AG09309 (cell line): ENCODE measurements around a stretch of chr9.

DNA sequence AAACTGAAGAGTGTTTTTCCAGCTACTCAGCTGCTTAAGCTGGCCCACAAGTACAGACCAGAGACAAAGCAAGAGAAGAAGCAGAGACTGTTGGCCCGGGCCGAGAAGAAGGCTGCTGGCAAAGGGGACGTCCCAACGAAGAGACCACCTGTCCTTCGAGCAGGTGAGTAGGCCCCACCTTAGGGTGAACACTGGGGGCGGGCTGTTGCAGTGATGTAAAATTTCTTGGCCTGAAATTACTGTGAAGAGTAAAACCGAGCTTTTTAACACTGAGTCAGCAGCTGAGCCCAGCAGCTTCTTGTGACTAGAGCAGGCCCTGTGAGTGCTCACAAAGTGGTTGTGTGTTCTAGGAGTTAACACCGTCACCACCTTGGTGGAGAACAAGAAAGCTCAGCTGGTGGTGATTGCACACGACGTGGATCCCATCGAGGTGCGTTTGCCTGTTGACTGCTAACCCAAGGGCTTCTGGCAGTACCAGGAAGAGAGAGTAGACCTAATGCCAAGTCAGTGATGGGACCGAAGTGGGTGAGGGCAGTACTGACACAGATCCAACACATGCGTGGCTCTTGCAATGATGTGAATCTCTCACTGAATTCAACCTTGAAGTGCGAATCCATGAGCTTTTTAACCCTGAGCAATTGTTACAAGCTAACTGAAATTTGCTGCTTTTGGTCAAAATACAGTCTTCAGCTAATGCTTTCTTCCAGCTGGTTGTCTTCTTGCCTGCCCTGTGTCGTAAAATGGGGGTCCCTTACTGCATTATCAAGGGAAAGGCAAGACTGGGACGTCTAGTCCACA, 2.1 kb downstream of the RPL7A start:
- RRBS: no CpG with 5 or more reads among the region's 17 CpGs

GRCh38 chr9:133362674-133363564, 6.6 kb downstream of the SURF2 start:
- RRBS: no CpG with 5 or more reads among the region's 12 CpGs

- RRBS: no CpG with 5 or more reads among the region's 13 CpGs
Measured at GRCh38 chr9:133387536-133388161, 11.5 kb downstream of the STKLD1 start.

GRCh38 chr9:133520960-133521561, 3.7 kb downstream of the MYMK start:
- RRBS: no CpG with 5 or more reads among the region's 19 CpGs

DNA sequence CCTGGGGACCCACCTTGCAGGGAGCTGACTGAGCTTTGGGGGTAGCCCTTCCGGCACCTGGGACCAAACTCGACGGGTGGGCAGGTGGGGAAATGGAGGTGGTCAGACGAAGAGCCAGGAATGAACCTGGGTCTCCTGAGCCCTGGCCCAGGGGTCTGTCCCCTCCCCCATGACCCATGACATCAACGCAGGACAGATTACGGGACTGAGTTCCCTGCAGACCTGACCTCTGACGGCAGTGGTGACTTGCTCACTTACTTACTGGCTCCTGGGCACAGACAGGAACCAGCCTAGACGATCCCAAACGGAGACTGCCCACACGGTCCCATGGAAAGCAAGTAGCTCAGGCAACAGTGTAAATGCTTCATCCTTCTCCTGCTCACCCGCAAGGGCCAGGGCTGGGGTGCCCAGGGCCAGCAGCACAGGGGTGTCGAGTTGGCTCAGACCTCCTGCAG, 5.4 kb downstream of the ADAMTSL2 start:
- RRBS: 61% methylated on average over 1 of the region's 12 CpGs

DNA sequence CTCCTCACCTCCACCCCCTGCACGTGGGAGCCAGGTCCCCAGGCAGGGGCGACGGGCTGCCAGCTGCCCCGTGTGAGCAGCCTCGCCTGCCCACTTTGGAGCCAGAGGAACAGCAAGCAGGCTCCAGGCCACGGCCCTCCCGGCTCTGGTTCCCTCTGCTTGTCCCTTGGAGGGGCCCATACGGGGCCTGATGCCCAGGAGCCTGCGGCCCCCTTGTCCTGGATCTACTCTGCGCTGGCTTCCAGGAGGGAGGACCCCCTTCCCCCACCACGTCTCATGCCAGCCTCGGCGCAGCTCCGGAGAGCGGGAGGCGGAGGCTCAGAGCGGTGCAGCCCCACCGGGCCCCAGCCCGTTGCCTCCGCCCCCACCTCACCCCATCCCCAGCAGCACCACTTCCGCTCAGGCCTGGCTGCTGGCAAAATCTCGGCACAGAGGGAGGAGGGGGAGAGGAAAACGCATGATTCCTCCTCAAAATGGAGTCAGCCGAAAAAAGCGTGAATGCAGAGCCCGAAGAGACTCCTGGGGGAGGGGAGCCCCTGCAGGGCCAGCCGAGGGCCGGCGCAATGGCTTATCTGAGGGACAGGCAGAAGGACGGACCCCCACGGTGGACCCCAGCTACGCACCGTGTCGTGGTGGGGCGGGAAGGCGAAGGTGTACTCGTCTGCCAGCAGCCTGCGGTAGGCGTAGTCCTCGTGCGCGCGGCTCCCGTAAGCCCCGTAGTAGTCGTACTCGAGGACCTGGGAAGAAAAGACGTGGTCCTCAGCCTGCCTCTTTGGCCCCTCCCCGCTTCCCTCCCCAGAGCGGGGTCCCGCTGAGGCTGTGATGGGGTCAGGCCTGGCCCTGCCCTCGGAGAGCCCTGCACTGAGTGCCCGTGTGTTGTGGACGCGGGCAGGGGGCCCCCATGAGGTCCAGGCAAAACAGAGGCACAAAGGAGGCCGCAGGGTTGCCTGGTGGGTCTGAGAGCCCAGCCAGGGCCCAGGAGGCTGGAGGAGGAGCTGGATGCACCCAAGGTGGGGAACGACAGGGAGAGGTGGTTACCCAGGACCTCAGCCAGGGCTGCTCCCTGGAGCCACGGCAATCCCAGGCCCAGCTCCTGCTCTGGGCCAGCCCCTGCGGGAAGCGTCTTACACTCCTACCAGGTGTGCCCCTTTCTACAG, 35.5 kb downstream of the SARDH start:
- RRBS: 20% methylated on average over 5 of the region's 60 CpGs

GRCh38 chr9:133711221-133711619, 26.9 kb downstream of the SARDH start:
- RRBS: 60% methylated on average over 2 of the region's 8 CpGs

GRCh38 chr9:133768747-133769741, 30.9 kb upstream of the SARDH start:
- RRBS: no CpG with 5 or more reads among the region's 25 CpGs

DNA sequence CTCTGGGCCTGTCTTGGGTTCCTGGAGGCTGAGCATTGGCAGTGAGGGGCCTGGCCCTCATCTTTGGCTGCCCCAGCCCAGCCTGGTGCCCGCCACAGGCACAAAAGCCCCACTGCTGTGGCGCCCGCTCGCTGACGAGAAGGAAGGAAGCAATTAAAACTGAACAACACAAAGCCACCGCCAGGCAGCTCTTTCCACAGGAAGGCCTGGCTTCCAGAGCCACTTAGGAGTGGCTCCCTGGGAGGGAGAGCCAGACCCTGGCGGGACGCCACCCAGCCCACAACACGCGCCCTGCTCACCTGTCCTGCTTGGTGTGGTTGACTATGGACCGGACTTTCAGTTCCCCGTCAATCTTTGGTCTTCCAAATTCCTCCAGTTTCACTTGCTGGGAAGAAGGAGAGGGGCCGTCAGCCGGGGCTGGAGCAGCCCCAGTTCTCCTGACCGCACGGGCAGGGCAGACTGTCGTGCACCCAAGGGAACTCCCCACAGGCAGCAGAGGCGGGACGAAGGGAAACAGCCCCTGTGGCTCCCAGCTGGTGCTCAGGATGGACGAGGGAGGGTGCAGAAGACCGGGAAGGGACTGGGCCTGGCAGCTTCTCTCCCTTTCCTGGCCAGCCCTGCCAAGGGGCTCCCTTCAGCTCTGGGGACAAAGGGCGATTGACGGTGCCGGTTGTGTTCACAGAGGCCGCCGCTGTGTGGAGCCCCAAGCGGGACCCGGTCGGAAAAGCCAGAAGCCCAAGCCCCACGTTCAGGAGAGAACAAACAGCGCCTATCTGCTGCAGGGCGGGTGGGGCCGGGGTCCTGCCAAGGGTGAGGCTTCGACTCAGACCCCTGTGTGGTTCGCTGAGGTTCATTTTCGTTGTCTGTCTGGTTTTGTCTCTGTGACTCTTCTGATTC, 51.1 kb upstream of the SARDH start:
- RRBS: 96% methylated on average over 12 of the region's 36 CpGs

- RRBS: no CpG with 5 or more reads among the region's 30 CpGs
Measured at GRCh38 chr9:133821879-133822697, 83.9 kb upstream of the SARDH start.

GRCh38 chr9:133842208-133842641, 104.1 kb upstream of the SARDH start:
- RRBS: 74% methylated on average over 3 of the region's 18 CpGs

- RRBS: no CpG with 5 or more reads among the region's 12 CpGs
Measured at GRCh38 chr9:133892449-133892881, 99.7 kb downstream of the VAV2 start.

DNA sequence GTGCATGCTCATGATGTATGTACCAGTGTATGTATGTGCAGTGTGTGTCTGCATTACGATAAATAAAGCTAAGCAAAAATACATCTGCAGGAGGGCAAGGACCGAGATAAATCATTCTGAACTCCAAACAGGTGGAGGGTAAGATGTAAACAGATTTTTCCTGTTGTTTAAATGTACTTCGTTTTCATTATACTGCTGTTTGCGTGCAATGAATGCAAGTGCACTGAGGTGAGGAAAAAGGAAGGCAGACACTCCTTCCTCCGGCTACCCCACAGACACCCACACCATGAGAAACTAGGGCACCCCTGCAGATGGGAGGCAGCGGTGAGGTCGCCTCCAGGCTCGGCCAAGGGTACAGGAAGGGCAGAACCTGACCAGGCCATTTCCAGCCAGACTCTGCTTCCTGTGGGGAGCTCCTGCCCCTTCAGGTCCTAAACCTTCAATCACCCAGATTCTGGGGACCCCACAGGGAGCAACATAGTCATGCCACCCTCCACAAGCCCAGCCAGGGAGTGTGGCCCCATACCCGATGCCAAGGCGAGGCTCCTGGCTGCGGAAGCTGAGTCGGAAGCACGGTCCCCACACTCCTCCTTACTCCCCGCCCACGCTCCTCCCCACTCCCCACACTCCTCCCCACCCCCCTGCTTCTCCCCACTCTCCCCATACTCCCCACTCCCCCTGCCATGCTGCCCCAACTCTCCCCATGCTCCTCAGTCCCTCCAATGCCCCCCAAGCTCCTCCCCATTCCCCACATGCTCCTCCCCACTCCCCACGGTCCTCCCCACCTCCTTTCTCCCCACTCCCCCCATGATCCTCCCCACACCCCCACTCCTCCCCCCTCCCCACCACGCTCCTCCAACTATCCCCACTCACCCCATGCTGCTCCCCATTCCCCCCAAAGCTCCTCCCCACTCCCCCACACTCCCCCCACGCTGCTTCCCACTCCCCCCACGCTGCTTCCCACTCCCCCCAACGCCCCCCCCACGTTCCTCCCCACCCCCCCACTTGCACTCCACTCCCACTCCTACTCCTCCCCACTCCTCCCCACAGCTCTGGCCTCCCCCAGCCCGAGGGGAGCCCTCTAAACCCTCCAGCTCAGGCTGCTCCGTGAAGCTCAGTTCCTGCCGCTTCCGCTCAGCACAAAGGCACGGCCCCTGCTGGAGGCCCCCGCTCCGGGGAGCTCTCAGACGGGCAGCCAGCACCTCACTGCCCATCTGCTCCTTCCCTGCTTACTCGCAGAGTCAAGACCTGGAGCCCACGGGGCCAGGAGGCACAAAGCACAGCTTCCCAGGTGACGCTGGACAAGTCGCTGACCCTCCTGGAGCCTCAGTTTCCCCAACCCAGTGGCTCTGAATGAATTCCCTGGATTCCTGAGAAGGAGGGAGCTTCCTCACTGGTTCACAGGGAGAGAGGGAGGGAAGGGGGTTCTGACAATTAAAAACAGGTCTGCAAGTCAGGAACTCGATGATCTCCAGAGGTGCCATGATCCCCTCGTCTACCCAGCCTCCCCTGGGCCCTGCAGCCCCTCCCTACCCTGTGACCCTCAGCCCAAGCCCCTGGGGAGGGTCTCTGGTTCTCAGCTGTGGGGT, 36.7 kb downstream of the VAV2 start:
- RRBS: no CpG with 5 or more reads among the region's 35 CpGs

GRCh38 chr9:134050797-134051195, 17.0 kb downstream of the BRD3 start:
- RRBS: no CpG with 5 or more reads among the region's 14 CpGs

DNA sequence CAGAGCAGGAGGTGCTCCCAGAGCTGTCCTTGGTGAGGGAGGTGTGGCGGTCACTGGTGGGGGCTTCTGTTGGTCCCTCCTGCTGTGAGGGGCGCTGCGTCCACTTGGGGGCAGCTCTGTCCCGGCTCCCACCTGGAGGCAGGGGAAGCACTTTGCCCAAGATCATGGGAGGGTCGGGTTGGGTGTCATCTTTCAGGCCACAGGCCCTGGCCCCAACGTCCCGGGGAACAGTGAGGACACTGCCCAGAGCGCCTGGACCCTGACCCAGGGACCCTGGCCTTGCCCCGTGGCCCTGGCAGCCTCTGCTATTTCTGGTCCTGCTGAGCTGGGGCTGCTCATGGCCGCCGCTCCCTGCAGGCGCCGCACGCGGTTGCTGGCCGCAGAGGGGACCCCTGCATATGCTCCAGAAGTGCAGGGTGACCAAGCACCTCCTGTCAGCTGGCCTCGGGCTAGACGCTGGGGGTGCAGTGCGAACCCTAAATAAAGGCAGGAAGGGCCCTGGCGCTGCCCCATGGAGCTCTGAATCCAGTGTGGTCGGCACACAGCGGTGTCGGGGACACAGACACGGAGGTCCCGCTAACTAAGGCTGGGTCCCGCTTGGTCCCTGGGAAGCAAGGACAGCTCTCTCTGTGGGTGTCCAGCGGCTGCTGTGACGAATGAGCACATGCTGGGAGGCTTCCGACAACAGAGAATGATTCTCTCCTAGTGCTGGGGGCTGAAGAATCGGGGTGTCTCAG, 40.2 kb downstream of the WDR5 start:
- RRBS: no CpG with 5 or more reads among the region's 30 CpGs

DNA sequence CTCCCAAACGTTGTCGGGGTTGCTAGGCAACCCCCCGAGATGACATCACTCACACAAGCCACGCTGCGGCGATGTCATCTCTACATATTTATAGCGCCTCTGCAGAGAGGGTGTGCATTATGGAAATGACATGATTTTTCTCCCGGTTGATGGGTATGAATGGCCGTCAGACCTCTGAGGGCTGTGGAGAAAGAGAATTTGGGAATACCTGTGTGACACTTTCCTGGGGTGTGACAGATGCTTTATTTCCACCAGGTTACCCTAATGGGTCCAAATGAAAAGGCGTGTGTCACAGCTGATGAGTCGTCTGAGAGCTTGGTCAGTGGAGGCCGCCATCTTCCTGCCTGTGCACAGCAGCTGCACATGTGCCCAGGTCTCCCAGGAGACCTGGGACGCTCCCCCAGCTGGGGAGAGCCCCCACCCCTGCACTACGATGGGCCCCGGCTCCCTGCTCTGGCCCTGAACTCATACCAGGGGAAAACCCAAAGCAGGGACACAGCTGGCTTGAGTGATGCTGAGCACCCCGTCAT, 70.3 kb downstream of the WDR5 start:
- RRBS: no CpG with 5 or more reads among the region's 16 CpGs

DNA sequence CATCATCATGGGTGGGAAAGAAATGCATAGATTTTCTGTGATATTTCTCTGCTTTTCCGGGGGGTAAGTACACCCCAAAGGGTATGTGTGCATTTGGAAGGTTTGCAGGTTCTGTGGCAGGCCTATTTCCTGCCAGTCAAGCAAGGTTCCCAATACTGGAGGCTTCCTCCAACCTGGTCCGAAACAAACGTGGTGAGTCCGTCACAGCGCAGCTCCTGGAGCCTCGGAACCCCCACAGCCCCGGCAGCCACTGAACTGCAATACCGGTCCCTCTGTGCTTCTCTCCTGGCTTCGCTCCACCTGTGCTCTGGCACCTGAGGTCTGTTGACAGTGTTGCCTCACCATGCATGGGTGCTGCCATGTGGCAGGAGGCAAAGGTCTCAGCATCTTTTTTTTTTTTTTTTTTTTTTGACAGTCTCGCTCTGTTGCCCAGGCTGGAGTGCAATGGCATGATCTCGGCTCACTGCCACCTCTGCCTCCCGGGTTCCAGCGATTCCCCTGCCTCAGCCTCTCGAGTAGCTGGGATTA, 85.4 kb downstream of the WDR5 start:
- RRBS: no CpG with 5 or more reads among the region's 14 CpGs

DNA sequence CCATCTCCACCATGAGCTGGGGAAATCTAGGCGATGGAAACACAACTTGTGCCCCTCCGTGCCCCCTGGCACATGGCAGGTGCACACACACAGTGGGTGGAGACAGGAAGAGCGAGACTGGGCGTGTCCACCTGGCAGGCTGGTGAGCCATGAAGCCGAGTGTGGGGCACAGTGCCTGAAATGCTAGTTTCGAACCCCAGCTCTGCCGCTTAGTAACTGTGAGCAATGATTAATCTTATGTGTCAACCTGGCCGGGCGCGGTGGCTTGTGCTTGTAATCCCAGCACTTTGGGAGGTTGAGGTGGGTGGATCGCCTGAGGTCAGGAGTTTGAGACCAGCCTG, 81.1 kb upstream of the RXRA start:
- RRBS: no CpG with 5 or more reads among the region's 11 CpGs

DNA sequence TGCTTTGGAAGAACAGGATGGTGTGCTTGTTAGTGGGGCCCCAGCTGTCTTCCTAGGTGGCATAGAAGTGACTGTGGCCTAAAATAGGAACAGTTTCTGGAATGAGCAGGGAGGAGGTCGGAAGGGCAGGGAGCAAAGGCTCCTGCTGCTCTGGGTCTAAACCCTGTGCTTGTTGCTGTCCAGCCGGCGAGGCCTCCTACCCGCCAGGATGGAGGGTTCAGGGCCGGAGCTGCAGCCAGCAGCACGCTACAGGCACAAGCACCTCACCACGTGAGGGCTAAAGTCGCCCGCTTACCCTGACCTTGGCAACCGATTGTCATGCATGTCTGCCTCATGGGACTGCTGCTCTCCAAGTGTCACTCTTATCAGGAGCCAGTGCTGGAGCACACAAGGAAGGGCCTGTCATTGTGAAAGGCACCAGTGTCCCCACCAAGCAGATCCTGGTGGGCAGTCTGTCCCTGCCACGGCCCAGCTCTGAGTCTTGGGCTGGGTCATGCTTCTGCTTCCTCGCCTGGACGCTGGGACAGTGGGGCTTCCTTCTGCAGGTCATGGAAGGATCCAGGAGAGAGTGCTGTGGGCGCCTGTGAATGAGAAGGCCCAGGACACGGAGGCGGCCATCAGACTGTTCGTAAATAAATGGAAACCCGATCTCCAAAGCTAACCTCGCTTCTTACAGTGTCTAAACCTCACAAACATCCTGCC, 58.3 kb upstream of the RXRA start:
- RRBS: no CpG with 5 or more reads among the region's 19 CpGs

- RRBS: no CpG with 5 or more reads among the region's 15 CpGs
Measured at GRCh38 chr9:134286583-134287057, 39.6 kb upstream of the RXRA start.